ENCODE data around the genes DCLK1 and NHLRC3.

- PRO-cap, result no peak
These were observed 17.1 kb downstream of the KL start for GRCh38 chr13:33033117-33033945.

DNA sequence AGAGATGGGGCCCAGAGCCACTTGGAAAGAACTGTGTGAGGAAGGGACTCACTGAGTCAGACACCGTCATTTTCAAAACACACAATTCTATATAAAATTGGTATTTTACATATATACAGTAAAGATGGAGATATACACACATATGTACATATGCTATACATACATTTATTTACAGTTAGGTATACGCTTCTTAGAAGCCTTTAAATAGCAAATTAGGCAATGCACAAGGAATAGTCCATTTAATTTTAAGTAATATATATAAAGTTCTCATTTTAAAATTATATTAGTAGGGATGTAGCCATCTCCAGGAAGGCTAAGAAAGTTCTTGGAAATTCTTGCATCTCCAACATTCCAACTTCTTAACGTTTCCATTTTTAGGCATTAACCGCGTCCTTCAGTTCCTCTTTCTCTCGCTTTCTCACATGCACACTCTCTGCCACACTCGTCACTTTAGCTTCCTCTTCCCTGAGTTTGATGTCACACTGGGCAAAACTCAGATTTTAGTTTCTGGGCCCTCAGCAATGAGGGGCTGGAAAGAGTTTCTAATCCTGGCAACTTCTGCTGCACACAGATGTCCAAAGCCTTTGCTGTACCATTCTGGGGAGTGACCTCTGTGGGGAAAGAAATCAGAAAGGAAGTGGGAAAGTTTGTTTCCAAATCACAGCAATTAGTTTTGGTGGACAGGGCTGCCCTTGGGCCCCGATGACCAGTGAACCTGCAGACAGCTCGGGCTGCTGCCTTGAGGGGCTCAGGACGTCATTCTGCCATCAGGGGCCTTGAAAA, 89.1 kb downstream of the KL start:
- PRO-cap, result no peak

- PRO-cap, result no peak
These were observed 88.1 kb downstream of the STARD13 start for GRCh38 chr13:33197264-33198097.

GRCh38 chr13:33199144-33199369, 86.5 kb downstream of the STARD13 start:
- PRO-cap, result no peak

DNA sequence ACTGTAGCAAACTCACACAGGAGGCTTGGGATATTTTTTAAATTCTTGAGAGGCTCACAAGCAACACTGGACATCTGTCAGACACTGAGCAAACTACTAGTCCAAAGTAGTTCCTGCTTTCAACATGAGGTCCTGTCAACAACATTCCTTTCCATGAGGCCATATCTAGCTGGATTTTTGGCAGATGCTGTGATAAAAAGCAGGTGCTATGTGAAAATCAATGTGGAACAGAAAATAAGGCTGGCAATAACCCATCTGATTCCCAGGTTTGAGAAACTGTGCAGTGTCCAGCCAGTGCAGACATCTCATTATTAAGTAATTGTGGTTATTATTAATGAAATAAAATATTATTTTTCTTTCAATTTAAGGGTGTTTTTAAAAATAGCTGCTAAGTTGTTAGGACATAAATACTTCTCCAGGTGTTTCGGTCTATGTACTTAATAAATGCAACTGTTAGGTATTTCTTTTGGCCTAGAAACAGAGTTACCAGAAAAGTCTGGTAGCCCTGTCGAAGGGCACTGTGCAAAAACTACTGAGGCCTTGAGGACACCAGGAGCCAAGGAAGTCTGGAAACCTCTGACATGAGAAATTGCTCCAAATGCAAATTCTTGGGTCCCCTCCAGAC, 50.3 kb downstream of the STARD13 start:
- PRO-cap, result no peak

GRCh38 chr13:33249391-33250030, 36.0 kb downstream of the STARD13 start:
- PRO-cap, result no peak

GRCh38 chr13:33251956-33252624, 33.5 kb downstream of the STARD13 start:
- PRO-cap, result no peak

DNA sequence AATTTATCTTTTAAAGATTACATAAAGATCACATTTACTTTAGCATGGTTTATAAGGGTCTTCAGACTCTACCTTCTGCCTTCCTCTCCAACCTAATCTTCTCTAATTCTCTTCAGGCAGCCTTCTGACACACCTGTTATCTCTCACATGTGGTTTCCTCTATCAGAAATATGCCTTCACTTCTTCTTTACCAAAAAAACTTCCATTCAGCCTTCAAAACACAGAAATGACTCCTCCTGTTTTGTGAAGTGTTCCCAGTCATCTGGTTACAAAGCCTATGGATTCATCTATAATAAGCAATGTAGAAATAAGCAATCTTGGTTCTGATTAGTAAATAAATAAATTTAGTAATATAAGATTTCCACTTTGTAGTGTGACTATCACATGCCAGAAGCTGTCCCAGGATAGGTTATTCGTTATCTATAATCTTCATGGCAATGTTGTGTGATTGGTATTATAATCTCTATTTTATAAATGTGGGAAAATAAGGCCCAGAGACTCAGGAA, 30.6 kb upstream of the STARD13 start:
- PRO-cap, result no peak

DNA sequence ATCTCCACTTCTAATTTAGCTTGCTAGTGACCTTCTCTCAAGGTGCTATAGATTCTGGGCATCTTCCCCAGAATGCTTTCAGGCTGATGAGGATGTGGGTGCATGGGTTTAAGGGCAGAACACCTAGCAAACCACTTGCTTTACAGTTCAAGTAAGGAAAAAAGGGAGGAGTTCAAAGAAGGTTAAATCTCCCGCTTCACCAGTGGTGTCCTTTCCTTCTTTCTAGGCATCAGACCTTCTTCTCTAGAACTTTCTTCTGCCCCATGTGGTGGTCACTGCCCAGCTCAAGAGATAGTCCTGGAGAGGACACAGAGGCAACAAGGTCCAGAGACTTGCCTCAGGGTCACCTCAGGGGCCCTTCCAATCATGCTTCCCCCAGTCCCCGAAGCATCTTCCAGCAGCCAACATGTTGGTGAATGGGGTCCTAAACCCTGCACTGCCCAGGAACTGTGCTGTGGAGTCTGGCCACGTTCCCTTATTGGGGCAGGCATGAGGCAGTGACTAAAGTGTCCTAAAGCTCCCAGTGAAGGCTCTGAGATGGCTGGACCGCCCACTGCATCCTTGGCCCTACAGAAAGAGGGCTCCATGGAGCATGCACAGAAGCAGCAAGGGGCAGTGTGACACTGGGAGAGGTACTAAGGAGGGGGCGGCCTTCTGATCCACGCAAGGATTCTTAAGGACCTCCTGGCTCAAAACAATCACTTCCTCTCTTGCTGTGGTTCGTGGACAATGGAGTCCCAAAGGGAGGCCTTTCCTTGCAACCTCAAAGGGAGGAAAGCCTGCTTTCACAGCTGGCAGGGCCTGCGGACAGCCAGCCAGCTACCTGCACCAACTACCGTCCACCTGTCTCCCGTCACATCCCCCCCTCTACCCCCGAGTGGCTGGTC, 63.6 kb upstream of the STARD13 start:
- PRO-cap, result bidirectional peak, plus-strand start at position 701 of the sequence, minus-strand start at position 451 of the sequence

DNA sequence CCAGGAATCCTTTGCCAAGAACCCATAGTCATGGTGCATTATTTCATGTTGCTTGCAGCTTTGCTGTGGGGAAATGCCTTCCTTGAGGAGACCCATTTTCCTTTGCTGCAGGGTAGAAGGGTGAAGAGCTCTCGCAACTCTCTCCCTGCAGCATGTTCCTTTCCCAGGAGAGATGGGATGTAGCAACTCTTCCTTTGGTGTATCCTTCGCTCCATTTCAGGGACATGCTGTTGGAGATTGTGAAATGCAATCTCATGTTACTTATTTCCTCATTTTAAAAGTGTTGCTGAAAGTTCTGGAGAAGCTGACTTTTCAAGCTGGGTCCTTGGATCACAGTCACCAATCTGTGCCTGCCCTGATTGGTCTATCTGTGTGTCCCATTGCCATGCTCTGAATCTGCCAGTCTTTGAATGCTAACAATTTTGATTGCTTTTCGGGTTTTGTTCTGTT, 69.9 kb upstream of the STARD13 start:
- PRO-cap, result unidirectional peak, minus-strand start at position 181 of the sequence

- PRO-cap, result no peak
These were observed 224.2 kb upstream of the STARD13 start for GRCh38 chr13:33509315-33510543.

DNA sequence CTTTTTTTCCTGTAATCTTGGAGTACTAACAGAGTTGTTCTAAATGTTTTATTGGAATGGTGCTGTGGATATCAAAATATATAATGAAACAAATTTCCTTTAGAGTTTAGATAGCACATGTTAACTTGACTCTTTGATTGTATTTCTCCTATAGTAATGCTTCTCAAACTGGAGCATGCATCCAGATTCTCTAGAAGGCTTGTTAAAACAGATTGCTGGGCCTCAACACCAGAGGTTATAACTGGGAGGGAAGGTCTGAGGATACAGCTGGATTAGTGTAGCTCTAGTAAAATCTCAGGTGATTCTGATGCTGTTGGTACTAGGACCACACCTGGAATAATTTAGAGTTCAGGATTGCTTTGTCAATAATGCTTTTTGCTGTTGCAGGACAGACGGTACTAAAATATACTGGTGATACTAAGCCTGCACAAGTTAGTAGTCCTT, 258.0 kb upstream of the STARD13 start:
- PRO-cap, result unidirectional peak, plus-strand start at position 237 of the sequence

DNA sequence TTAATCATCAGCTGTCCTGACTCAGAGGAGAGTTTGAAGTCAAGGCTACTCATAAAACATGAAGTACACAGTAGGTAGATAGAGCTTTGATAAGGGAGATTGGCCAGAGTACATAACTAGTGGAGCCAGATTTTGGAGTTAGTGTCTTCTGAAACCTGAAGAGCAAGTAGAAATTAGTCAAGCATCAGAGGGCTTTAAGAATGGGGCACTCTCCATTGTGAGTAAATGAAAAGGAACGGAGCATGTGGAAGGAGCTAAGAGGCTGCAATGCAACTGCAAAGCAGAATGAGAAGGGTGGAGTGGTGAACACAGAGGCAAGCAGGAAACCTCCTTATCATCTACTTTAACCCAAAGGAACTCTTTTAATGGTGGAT, 334.0 kb downstream of the RFC3 start:
- PRO-cap, result no peak

DNA sequence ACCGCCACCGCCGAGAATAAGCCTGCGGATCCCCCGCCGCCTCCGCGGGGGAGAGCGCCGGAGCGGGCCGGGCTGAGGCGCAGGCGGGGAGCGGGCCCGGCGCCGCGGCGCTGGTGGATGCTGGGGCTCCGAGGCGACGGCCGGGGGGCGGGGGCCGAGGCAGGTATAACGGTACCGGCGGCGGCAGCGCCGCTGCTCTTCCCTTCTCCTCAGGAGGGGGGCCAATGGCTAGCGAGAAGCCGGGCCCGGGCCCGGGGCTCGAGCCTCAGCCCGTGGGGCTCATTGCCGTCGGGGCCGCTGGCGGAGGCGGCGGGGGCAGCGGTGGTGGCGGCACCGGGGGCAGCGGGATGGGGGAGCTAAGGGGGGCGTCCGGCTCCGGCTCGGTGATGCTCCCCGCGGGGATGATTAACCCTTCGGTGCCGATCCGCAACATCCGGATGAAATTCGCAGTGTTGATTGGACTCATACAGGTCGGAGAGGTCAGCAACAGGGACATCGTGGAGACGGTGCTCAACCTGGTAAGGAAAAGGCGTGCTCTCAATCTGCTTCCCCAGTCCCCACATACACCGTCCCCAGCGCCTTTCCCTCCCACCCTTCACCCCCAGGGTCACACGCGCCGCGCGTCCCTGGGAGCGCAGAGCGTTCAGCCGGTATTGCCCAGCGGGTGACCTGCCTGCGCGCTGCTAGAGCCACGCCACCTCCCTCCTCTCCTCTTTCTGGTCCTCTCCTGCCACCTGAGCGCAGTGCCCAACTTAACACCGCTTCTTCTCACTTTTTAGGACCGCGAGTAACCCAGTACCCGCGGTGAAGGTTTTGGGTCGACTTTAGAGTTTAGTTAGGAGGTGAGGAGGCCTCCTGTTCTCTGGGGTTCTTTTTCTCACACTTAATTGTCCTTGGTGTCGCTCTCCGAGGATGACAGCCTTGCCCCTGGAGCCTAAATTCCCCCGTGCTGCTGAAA, 806 bp downstream of the NBEA start:
- PRO-cap, result no peak

GRCh38 chr13:36131226-36131793, at the start of gene DCLK1:
TSS of gene DCLK1 (minus strand) at chr13:36131382.
- PRO-cap, result bidirectional peak, plus-strand start at chr13:36131321, minus-strand start at chr13:36131330; unidirectional peak, minus-strand start at chr13:36131422

DNA sequence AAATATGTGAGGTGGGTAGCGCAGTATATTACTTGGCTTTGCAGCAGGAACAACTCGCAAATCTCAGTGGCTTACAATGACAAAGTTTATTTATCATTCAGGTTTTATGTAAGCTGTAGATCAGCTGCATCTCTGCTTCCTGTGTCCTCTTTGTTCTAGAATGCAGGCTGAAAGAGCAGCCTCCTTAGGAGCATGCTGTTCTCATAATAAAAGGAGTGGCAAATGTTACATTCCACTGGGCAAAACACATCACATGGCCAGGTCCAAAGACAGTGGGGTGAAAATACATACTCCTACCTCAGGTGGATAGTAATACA, 1.1 kb upstream of the CSNK1A1L start:
- PRO-cap, result no peak

DNA sequence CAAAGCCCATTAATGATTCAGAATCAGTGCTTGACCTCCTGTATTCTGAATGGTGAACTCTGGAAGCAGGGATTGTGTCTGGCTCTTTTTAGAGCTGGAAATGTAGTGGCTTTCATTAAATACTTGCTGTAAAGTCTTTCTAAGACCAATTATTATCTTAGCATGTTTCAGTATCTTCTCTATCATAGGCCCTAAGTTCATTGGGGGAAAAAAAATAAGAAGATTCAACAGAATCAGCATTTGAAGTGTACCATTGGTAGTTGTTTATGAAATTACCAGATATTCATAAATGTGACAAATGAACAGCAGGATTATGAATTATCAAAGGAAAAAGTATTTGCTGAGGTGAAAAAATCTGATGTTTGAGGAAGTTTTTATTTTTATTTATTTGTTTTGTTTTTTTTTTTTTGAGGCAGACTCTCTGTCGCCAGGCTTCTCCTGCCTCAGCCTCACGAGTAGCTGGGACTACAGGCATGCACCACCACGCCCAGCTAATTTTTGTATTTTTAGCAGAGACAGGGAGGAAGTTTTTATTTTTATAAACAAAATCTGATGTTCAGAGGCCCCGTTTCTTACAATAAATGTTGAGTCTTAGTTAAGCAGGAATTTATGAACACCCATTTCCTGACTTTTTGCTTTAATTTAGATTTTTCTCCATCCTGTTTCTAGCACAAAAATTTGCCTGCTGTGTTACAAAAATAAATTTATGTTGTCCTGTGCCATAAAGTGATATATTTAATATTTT, 12.6 kb downstream of the UFM1 start:
- PRO-cap, result no peak

- PRO-cap, result bidirectional peak, plus-strand start at chr13:39038398, minus-strand start at chr13:39038061
These were observed at the start of gene NHLRC3 for GRCh38 chr13:39038157-39039060. TSS of gene NHLRC3 (plus strand) at chr13:39038456.

DNA sequence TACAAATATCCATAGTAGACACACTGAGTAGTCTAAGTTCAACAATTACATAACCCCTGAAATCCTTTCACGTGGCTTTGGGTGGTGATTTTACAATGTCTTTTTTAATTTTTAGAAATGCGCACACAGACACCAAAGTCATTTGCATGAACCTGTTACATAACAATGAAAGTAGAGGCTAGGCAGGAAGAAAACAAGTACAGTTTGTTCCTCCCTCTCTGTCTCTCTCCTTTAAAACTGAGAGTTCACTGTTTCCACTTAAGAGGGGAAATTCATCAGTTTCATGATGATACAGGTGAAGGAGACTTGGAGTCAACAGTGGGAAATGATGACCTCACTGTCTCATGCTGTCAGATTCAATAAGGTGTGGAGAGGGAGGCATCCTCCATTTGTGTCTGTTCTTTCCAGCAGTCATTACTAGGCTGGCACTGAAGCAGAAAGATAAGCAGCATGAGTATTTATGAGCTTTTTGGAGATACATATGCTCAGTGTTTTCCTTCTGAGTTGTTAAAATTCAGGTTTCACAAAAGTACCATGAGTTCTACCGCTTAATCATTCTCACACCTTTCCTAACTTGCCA, 201.8 kb downstream of the LHFPL6 start:
- PRO-cap, result no peak

GRCh38 chr13:39459280-39459810, 143.6 kb downstream of the LHFPL6 start:
- PRO-cap, result no peak

Data from bile duct (tissue), 1 donor.